Suprapubic skin (tissue), 4 donors: ENCODE results near the genes FBXW4 and KCNIP2.

DNA sequence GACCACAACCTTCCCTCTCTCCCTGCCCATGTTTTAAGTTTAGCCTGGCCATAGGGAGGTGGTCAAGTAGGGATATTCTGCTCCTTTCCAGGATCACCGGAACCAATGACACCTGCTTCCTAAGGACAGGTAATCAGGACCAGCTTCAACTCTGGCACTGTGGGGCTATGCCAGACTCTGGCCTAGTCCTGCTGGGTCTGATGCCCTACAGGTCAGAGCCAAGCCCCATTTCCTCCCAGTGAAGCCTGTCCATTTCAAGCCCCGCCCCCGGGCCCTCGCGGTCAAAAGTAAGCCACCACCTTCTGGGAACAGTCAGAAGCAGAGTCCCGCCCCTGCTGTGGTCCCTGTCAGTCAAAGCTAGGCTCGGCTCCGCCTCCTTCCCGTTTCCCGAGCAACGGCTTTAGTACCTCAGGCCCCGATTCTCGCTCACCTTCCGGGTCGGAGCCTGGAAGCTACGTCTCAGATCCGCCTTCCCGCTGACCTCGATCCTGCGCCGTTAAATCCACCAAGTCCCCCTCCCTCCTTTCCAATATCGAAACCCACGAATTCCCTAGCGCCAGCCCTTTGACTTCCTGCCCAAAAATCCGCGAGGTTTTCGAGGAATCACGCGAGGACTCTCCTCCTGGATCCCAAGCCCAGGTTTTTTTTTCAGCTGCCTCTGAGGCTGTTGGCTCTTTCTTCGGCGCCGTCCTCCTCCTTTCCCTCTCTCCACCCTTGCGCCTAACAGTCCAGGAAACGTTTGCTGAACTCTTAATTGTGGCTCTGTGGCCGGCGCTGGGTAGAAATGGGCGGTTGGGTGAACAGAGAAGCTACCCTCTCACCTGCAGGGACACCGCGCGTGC lies 11.7 kb downstream of the SFXN3 start:
- PRO-cap, result bidirectional peak, plus-strand start at position 429 of the sequence, minus-strand start at position 199 of the sequence; bidirectional peak, plus-strand start at position 697 of the sequence, minus-strand start at position 531 of the sequence
- RAMPAGE, long total RNA, 4 experiments, result no peak in any of the 4 experiments

GRCh38 chr10:101060515-101061060 lies 1.2 kb upstream of the KAZALD1 start:
- PRO-cap, result no peak
- RAMPAGE, long total RNA, 4 experiments, result no peak in any of the 4 experiments

DNA sequence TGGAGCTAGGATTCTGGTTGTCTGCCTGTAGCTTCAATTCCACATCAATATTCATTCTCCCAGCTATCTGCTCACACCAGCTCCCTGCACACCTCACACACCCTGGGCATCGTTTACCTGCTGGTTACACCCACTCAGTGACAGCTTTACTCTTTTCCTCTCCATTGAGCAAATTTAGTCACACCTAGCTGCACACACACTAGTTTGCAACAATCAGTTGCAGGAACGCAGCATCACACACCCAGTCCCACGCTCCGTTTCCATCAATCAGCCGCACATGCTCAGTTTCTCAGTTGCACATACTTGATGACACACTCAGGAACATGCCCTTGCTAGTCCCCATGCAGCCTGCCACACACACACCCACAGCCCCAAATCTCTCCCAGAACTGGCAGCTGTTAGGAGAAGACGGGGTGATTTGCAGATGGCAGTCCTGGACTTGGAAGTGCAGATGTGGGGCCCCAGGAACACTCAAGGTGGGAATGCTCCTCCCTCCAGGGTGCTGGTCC lies 7.8 kb downstream of the LBX1 start:
- PRO-cap, result no peak
- RAMPAGE, long total RNA, 4 experiments, result no peak in any of the 4 experiments

- PRO-cap, result no peak
- RAMPAGE, long total RNA, 4 experiments, result no peak in any of the 4 experiments
Observed at GRCh38 chr10:101292856-101293445, 61.0 kb upstream of the BTRC start.

GRCh38 chr10:101310553-101311499 lies 43.1 kb upstream of the BTRC start:
- PRO-cap, result no peak
- RAMPAGE, long total RNA, 4 experiments, result no peak in any of the 4 experiments

GRCh38 chr10:101353443-101353821 lies 533 bp upstream of the BTRC start:
- PRO-cap, result no peak
- RAMPAGE, long total RNA, 4 experiments, result no peak in any of the 4 experiments

- PRO-cap, result no peak
- RAMPAGE, long total RNA, 4 experiments, result no peak in any of the 4 experiments
Observed at GRCh38 chr10:101521544-101521976, 66.5 kb downstream of the POLL start.

DNA sequence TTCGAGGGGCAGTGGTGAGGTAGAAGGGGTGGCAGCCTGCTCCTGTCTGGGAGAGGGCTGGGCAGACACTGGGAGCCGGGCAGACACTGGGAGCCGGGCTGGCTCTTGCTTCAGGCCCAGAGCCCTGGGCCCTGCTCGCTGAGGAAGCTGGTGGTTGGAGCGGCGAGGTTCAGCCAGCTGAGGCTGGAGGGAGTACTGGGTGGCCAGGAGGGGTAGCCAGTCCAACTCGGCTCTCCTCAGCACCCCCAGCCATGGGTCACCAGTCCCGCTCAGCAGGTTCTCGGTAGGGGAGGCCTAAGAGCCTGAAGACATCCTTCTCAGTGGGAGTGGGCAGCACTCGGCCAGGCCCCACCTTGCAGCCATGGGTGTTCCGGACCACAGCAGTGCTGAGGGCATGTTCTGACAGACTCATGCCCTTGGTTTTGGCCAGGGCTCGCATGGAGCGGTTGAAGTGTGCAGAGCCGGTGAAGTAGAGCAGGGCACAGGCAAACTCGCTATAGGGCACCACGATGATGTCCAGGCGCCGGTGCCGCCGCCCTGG lies 8.8 kb downstream of the POLL start:
- PRO-cap, result no peak
- RAMPAGE, long total RNA, 4 experiments, result no peak in any of the 4 experiments

- PRO-cap, result no peak
- RAMPAGE, long total RNA, 4 experiments, result no peak in any of the 4 experiments
Observed at GRCh38 chr10:101630079-101630575, 42.0 kb downstream of the DPCD start.

DNA sequence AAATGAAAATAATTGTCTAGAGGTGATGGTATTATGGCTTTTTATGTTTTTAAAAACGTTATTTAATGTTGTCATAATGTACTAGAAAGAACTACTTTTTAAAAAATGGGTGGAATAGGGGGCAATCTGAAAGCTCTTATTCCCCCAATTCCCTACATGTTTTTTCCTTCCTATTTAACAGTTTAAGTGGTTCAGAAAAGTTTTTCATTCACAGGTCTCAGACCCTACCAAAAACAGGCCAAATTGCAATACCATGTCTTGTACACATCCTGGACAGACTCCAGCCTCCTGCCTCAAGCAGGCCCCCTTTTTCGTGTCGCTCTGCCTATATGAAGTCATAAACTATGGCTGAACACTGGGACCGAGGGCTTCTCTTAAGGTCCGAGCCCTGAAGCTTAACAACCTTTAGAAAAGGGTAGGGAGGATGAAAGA lies 1.4 kb downstream of the FBXW4 start:
- PRO-cap, result no peak
- RAMPAGE, long total RNA, 4 experiments, result no peak in any of the 4 experiments

DNA sequence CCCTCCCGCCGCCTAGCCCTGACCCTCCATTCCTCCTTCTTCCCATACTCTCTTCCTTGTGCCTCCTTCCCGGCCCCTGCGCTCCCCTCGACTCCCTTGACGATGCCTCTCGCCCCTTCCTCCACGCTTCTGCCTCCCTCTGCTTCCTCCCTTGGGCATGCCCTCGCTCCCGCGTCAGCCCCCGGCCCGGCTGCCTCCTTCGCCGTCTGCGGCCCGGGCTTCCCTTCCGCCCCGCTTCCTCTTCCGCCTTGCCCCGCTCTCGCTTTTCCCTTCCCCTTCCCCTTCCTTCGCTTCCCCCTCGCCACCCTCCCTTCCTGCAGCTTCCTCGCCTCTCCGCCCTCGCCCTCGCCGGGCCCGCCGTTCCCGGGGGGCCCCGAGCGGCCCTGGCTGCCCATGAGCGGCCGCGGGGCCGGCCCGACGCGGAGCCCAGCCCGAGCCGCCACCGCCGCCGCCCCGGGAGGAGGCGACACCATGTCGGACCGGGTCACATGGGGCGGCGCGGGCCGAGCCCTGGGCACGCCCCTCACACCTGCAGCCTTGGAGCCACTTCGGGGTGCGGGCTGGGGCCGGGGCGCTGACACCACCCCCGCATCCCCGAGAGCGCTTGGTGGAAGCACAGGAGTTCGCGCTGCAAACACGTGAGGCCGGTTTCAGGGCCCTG lies at the start of gene FBXW4:
FBXW4 (minus strand) TSS at position 460 of the 661 bp plus-strand sequence.
- PRO-cap, result unidirectional peak, minus-strand start at position 131 of the sequence; unidirectional peak, minus-strand start at position 238 of the sequence; unidirectional peak, minus-strand start at position 473 of the sequence
- RAMPAGE, long total RNA, 4 experiments, result start-site peak on the minus strand in 1 of 4 experiments, centred at position 211 of the sequence, 367 reads per replicate

DNA sequence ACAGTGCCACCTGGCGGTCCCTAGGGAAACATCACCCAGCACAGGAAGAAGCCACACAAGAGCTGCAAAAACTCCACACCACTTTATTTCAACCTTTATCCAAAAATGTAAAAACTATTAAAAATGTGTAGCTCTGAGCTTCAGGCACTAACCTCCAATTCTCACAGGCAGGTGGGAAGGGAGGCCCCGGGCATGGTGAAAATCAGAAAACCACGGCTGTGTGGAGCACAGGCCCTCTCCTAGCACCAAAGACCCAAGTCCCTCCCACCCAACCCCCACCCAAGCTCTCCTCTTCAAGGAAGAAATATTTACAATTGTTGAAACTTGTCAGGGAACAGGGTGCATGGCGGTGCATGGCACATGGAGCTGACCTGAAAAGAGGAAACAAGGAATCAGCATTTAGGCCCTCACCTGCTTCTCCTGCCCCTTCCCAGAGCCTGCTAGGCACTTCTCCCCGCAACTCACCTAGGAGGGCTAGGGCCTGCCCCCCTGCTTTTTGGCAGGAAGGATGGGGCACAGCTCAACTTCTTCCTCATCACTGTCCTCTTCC lies 1.9 kb downstream of the NPM3 start:
- PRO-cap, result no peak
- RAMPAGE, long total RNA, 4 experiments, result no peak in any of the 4 experiments

DNA sequence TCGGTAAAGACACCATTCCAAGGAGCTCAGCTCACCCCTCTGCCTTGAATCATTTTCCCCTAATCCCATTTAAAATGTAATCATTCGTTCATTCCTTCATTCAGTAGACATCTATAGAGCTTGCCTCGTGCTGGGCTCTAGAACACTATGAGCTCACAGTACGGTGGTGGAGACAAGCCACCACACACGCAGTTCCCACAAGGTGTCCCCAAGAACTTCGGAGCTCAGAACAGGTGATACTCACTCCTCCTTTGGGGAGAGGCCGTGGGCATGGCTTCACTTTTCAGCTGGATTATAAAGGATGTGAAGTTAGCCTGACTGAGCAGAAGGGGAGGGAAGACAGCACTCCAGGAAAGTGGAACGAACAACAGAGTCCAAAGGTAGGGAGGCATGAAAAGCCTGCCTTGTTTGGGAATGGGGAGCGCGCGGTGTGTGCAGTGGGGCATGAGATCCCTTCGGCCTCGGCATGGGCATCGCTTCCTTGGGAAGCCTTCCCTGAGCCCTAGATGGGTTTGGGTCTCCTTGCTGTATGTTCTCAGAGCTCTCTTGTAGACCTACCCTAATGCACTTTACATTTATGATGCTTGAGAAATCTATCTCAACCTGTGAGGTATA lies 732 bp upstream of the OGA start:
- PRO-cap, result unidirectional peak, plus-strand start at position 325 of the sequence
- RAMPAGE, long total RNA, 4 experiments, result no peak in any of the 4 experiments

DNA sequence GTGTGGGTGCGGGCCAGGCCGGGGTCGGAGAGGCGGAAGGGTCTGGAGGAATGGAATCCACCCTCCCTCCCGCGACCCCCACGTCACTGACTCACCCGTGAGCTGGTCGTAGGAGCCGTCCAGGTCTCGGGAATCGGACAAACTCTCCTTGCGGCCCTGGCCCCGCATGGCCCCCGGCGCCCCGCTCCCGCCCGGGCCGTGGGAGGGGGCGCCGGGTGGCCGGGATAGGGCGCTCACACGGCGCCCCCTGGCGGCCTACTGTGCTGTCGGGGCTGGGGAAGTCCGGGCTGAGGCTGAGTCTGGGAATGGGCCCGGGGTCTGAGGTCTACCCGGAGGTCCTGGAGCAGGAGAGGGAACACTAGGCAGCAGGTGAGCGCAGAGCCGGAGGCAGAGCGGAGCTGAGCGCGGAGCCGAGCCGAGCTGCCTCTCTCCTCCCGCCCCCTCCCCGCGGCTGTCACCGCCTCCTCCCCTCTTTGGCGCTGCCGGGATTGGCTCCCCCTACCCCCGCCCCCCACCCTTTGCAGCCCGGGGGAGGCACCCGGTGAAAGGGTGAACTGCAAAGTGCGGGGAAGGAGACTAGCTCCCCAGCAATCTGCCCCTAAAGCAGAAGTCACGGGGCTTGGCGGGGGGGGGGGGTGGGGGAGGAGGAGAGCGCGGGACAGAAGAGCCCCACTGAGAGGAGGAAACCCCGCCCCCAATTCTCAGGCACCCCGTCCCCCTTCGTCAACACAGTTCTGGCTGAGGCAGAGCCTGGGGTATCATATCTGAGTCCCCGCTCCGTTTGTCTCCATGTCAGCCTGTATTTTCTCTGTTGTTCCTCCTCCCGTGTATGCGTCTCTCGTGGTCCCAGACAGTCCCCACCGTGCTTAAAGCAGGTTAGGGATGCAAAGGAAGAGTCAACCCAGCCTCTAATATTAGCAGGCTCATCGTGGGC lies at the start of gene KCNIP2:
KCNIP2 (minus strand) TSS at position 400 of the 934 bp plus-strand sequence.
- PRO-cap, result no peak
- RAMPAGE, long total RNA, 4 experiments, result no peak in any of the 4 experiments

- PRO-cap, result no peak
- RAMPAGE, long total RNA, 4 experiments, result start-site peak on the minus strand in 1 of 4 experiments, at chr10:101919581-101920305 at its widest, 8 reads per replicate
Observed at GRCh38 chr10:101919517-101920245, 76.1 kb upstream of the KCNIP2 start.

DNA sequence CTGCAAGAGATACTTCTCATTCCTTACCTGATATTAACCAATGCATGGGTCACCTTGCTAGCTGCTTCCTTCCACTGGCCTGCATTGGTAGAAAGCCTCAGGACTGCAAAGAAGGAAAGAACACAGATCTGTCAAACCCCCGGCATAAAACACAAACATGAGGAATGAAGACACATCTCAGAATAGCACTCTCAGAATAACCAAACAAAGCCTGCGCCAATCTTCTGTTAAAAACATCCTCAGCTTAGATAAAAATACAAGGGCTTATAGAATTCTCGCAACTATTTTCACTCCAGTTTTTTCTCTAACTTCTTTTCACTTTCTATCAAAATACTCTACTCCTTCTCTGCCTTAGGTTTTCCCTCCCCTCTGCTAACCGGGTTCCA lies 96.2 kb upstream of the KCNIP2 start:
- PRO-cap, result no peak
- RAMPAGE, long total RNA, 4 experiments, result no peak in any of the 4 experiments

DNA sequence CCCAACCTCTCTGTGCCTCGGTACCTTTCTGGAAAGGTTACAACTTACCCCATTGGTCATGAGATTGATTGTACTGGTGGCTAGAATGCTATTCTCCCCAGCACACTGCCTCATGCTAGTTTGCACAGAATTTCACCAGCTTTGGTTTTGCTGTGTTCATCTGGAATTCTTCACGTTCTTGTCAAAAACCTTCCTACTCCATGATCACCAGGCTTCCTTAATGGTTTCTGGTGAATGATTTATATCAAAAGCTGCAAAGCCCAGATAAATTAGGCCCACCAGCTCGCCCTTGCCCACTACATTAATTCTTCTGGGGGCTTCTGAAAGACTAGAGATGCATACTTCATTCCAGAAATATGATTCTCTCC lies 39.0 kb downstream of the ARMH3 start:
- PRO-cap, result no peak
- RAMPAGE, long total RNA, 4 experiments, result no peak in any of the 4 experiments

DNA sequence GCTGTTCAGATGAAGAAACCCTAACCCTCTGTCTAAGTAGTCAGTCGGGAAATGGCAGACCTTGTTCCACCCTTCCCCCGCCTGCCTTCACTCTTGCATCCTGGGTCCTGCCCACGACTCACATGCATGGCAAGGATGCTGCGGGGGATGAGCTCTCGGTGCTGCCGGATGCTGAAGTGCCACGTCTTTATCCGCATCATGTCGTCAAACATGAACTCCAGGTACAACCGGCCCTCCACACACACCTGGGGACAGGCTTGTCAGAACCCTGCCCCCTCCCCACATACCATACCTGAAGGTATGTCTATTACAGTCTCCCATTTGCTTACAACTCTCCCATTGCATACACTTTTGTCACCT lies 10.4 kb downstream of the LDB1 start:
- PRO-cap, result no peak
- RAMPAGE, long total RNA, 4 experiments, result no peak in any of the 4 experiments

DNA sequence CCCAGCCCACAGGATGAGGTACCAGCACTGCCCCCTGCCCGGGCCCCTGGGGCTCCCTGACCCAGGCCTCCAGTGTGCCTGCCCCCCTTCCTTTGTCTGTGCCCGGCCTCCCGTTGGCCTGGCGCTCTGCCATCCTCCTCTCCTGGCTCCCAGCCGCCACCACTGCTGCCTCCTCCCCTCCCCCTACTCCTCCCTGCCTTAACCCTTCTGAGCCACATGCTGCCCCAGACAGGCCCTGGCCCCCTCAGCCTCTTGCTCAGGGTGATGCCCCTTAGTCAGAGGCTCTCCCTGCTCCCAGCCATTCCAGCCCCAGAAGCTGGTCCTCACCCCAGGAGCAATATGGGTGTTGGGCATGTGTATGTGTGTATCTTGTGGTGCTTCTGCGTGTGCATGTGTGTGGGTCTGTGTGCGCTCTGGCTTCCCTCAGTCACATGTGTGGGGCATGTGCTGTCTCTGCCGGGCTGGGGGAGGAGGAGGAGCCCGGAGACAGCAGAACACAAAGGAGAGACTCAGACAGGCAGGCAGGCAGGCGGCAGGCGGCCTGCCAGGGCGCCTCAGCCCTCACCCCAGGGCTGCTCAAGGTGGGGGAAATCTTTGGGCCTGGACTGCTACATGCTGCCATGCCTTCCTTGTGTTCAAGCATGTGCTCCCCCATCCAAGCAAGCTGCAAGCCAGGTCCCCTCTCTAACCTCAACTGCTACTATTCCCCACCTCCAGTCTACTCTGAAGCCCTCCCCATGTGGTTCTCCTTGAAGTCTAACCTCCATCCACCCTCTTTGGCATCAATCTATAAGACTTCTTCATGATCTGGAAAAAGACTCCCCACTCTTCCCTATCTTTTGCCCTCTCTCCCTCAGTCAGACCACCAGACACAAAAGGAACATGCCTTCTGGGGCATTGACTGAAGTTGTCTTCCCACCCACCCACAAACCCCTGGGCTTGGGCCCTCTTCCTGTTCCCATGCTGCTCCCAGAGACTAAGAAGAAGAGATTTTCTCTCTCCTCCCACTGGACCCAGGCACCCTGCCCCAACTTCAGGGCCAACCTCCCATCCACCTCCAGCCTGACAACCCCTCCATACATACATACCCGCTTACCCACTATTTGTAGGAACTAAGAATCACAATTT lies 2.3 kb downstream of the LDB1 start:
- PRO-cap, result no peak
- RAMPAGE, long total RNA, 4 experiments, result no peak in any of the 4 experiments

DNA sequence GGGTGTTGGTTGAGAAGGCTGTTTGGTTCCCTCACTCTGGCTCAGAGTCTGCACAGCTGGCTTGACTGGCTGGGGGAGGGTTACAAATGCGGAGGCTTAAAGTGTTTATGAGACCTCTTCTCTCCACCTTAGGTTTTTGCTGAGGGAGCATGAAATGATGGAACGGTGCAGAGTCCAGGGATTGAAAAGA lies 1.5 kb upstream of the LDB1 start:
- PRO-cap, result no peak
- RAMPAGE, long total RNA, 4 experiments, result no peak in any of the 4 experiments